Melanocyte of skin (primary cell): ENCODE measurements around a stretch of chr6.

GRCh38 chr6:671869-672475 lies 15.1 kb upstream of the HUS1B start:
- CAGE, long polyA plus RNA, 2 experiments = no peak in any of the 2 experiments

GRCh38 chr6:1363552-1364457 lies 25.6 kb upstream of the FOXF2 start:
- CAGE, long polyA plus RNA, 2 experiments = no peak in any of the 2 experiments

DNA sequence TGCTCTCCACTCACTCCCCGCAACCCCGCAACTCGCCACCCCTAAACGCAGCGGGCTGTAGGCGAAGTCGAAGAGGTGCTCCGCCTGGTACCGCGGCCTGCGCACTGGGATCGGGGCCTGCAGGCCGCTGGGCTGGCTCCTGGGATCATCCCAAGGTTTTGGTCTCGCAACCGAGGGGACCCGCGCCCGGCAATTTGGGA lies 4.7 kb upstream of the FOXF2 start:
- CAGE, long polyA plus RNA, 2 experiments = no peak in any of the 2 experiments

DNA sequence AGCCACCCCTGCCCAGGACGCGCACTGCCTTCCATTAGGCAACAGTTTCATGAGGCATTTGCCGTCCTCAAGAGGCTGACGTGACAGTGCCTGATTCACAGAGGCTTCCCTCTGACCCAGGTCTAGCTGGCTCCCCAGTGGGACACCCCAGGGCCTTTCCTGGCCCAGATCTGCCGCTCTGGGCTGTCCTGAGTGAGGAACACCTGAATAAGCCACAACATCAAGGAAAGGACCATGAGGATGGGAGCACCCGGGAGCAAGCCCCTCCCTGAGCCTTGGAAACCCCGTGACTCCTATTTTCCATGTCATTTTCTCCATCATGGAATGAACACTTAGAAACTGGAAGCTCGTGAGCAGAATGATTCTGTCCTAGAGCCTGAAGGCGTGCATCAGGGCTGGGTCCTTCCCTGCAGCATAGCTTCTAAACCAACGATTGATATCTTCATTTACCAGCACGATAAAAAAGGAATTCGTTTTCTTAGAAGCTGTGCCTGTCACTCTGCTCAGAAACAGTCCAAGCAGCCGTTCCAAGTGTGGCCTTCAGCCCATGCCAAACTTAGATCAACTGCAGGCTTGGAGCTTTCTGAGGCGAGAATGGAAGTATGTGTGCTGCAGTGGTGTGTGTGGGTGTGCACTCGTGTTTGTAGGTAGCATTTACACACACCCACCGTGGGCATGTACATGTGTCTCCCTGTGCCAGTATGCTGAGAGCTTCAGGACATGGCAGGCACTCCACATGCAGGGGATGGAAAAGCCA lies 83.2 kb upstream of the FOXC1 start:
- CAGE, long polyA plus RNA, 2 experiments = no peak in any of the 2 experiments

DNA sequence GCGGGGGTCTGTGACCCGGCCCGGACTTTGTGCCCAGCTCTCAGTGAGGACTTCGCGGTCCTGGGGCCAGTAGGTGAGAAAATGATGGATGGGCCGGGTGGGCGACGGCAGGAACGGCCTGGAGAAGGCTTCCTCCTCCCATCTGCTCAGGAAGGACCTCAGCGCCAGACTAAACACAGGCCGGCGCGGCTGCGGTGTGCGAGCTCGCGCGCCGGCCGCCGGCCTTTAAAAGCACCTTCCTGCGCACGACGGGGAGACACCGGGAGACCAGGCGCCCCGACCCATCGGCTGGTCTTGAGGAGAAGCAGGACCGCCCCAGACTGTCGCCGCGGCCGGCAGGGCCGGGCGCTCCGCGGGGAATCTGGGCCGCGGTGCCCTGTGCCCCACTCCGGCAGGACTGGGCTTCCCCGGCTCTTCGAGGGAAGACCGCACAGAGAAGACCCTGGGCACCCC lies 8.3 kb upstream of the FOXC1 start:
- CAGE, long polyA plus RNA, 2 experiments = no peak in any of the 2 experiments

GRCh38 chr6:1611702-1612288 lies 2.1 kb downstream of the FOXC1 start:
- CAGE, long polyA plus RNA, 2 experiments = no peak in any of the 2 experiments

DNA sequence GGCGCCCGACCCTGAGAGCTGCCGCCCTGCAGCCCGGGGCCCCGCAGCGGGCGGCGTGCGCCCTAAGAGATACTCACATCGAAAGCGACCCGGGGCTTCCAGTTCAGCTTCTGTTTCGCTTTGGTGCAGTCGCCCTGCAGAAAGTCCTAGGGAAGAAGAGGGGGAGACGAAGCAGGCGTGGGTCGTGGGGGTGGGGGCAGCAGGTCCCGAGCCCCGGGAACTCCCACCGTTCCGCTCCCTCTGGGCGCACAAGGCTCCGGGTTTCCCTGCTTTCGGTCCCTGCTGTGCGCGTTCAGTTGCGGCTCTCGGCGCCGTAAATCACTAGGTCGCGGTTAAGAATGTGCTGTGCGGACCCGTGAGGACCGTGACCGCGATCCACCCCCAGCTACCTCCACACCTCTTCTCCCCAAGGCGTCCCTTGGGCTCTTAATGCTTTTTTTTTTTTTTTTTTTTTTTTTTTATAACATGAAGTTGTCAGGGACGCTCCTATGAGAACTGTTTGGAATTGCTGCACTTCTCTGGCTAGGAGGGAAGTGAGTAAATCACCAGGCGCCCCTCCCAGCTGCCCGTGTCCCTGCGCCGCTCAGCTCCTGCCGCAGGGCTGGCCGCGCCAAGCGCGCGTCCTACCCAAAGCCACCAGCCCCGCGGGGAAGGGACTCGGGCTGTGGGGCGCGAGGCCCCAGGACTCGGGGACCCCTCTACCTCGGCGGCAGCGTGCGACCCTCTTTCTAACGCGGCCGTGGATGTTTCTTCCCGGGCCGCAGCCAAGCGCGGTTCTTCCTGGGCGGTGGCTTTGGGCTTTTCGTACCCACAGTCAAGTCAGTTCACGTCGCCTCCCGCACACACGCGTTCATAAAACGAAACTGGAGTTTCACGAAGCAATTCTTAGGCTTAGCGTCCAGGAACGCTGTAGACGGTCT lies 14.9 kb downstream of the FOXC1 start:
- CAGE, long polyA plus RNA, 2 experiments = no peak in any of the 2 experiments

- CAGE, long polyA plus RNA, 2 experiments = no peak in any of the 2 experiments
Observed at GRCh38 chr6:1627951-1628229, 18.2 kb downstream of the FOXC1 start.

DNA sequence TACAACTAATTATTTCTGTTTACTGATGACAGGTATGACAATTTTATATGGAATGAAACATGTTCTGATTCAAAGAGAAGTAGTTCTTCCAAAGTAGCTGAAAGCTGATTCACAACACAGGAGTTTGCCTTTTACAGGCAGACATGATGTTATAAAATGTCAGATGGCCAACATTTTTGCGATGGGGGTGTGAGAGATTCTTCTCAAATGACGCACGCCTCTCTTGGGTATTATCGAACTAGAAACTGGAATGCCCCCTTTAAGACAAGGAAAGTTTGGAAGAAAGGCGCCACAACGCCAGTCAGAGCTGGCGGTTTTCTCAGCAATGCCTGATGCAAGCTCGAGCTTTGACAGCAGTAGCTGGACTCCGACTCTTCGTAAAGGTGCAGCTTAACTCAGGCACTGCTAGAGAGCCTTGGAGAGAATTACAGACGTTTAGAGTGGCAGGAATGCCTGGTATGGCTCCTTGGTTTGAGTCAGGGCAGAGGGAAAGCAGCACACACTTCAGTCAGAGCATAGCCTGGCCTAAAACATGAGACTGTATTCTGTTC lies 92.2 kb downstream of the FOXC1 start:
- CAGE, long polyA plus RNA, 2 experiments = no peak in any of the 2 experiments

DNA sequence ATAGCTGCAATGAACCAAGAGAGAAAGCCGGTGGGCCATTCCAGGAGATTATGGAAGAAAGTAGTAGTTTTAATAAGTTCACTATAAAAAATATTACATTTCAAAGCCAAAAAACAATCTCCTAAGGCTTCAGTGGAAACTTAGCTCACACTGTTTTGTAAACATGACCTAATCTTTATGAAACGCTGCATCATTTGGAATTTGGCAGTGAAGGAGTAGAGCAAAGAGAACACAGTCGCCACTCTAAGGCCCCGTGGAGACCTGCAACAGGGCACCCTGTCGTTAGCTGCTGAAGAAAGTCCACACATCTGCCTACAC lies 289.8 kb downstream of the FOXC1 start:
- CAGE, long polyA plus RNA, 2 experiments = no peak in any of the 2 experiments

GRCh38 chr6:1996013-1996613 lies 249.3 kb downstream of the GMDS start:
- CAGE, long polyA plus RNA, 2 experiments = no peak in any of the 2 experiments

DNA sequence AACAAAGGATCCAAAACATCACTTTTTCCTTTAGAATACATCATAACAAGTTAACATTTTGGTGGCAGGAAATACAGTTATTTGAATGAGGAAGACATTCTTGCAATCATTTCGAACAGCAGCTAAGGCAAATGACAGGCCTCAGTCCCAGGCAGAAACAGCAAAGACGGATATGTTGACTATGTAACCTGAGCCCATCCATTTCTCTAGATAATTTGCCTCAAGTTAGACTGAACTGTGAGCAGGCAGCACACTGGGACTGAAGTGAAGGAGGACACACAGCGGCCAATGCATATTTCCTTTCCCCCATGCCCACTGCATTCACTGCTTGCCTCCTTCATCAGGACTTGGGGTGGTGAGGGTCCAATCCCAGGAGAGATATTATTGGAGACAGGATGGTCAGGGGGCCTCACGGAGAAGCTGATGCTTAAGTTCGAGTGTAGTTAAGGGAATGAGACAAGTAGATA lies 136.4 kb downstream of the GMDS start:
- CAGE, long polyA plus RNA, 2 experiments = no peak in any of the 2 experiments

- CAGE, long polyA plus RNA, 2 experiments = no peak in any of the 2 experiments
Observed at GRCh38 chr6:2112997-2114463, 131.9 kb downstream of the GMDS start.

DNA sequence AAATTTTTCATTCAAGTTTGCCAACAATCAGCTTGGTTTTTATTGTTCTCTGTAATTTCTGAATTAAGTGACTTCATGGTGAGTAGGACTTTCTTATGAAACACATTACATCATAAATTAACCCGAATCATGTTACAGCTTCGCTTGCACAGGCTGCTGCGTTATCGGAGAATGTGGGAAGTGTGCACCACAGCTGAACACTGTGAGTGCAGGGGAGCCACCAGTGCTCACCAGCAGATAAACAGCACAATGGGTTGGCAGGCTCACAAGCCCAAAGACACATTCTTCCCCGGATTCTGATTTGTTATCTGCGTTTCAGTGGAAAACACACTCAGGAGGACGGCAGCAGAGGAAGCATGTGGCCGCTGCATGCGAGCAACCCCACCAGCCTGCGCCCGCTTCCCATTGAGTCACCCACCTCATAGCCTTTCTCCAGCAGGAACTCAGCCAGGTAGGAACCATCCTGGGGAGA lies 121.1 kb downstream of the GMDS start:
- CAGE, long polyA plus RNA, 2 experiments = no peak in any of the 2 experiments

GRCh38 chr6:2225425-2226131 lies 19.8 kb downstream of the GMDS start:
- CAGE, long polyA plus RNA, 2 experiments = no peak in any of the 2 experiments

GRCh38 chr6:2450559-2450859 lies 205.1 kb upstream of the GMDS start:
- CAGE, long polyA plus RNA, 2 experiments = no peak in any of the 2 experiments

DNA sequence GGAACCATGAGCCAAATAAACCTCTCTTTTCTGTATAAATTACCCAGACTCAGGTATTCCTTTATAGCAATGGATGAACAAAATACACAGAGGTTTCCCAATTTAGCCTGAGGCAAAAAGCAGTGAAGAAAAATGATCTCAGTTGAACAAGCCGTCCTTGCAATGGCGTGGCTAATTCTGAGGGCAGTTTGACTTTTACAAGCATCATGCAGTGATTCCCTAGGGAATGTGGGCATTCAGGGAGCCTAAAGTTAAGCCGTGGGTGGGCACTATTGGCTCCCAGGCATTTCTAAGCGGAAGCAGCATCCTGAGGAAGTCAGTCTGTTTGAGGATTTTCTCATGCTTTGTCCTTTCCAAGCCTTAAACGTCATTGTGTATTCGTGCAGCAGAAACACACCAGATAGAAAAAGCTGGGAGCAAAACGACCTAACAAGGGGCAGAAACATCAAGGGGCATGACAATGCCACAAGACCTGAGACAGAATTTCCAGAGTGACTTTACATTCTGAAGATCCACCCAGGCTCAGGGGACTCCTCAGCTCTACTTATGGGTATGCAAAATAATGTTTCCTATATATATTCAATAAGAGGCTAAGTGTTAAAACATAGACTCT lies 133.8 kb downstream of the MYLK4 start:
- CAGE, long polyA plus RNA, 2 experiments = no peak in any of the 2 experiments

GRCh38 chr6:2632194-2632773 lies 118.4 kb downstream of the MYLK4 start:
- CAGE, long polyA plus RNA, 2 experiments = no peak in any of the 2 experiments

DNA sequence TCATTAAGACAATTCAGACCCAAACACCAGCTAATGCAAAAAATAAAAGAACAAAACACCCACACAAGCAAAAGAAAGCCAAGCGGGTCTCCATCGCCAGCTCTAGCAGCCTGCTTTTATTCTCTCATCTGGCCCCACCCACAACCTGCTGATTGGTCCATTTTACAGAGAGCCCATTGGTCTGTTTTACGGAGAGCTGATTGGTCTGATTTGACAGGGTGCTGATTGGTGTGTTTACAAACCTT lies 2.3 kb upstream of the WRNIP1 start:
- CAGE, long polyA plus RNA, 2 experiments = no peak in any of the 2 experiments

DNA sequence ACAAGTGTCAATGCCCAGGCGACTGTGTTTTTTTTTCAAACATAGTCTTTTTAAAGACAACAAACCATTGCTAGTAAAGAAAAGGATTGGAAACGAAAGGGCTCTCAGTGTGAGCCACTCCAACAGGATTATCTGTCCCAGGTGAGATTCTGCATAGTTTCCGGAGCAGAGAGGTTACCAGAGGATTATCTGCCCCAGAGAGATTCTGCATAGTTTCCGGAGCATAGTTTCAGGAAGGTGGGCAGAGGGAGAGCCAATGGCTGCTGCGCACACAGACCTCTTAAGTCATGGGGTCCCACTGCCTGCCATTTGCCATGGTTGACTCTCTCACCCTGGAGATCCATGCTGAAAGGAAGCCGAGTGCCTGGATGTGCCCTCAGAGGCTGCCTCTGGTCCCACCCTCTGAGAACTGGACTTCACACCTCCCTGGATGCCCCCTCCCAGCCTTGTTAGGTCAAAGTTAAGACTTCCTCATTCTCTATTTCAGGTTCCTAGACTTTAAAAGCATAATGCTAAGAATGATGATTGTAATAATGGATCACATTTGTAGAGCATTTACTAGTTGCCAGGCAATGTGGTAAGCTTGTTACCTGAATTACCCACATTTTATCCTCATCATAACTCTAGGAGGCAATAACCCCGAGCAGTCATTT lies 12.1 kb downstream of the SERPINB9 start:
- CAGE, long polyA plus RNA, 2 experiments = no peak in any of the 2 experiments